Choroid plexus epithelial cell (primary cell): ENCODE results near the genes PDE12 and PXK.

DNA sequence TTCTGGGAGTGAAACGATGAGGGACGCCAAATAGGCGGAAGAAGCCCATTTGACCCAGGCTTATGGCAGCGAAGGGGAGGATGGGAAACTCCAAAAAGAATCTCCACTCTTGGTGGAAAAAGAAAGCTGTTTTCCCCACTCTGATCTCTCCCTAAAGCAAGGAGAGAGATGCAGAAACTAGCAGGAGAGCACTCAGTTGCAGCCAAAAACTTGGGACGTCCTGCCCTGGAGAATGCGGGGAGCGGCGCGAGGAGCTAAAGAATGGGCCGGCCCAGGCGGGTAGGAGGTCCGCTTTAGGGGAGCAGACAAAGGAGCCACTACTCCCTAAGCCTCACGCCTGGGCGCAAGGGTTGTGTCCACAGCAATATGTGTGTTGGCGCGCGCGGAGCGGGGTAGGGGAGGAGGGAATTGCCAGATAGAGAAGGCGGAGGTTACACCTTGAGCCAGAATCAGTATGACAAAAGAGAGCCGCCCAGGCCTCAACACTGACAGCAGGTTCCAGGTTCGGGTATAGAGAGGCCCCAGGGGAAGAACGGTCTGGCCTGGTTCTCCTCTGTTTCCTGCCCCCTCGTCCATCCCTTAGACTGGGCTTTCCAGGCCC, 2.9 kb downstream of the WNT5A start:
- RRBS, result no CpG with 5 or more reads among the region's 24 CpGs

DNA sequence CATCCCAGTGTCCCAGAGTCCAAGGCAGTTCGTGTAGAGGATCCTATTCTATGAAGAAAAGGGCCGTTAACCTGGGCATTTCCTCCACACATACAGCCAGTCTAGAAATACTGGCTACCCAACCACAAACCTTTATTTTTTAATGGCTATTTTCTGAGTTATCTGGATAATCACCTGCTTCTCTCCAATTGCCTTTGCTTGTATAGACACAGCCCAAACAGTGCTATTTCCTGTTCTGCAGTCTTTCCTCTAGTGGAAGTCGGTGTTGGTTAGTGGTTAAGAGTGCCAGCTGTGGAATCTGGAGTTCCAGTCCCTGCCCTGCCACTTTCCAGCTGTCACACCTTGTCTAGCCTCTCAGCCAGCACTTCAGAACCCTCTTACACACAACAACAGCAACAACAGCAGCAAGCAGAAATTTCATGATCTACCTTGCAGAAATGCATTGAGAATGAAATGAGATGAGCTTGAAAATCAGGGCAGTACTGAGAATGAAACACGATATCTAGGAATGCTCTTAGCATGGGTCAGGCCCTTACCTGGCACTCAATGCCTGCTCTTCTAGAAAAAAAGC, 3.1 kb upstream of the WNT5A start:
- RRBS, result no CpG with 5 or more reads among the region's 4 CpGs

DNA sequence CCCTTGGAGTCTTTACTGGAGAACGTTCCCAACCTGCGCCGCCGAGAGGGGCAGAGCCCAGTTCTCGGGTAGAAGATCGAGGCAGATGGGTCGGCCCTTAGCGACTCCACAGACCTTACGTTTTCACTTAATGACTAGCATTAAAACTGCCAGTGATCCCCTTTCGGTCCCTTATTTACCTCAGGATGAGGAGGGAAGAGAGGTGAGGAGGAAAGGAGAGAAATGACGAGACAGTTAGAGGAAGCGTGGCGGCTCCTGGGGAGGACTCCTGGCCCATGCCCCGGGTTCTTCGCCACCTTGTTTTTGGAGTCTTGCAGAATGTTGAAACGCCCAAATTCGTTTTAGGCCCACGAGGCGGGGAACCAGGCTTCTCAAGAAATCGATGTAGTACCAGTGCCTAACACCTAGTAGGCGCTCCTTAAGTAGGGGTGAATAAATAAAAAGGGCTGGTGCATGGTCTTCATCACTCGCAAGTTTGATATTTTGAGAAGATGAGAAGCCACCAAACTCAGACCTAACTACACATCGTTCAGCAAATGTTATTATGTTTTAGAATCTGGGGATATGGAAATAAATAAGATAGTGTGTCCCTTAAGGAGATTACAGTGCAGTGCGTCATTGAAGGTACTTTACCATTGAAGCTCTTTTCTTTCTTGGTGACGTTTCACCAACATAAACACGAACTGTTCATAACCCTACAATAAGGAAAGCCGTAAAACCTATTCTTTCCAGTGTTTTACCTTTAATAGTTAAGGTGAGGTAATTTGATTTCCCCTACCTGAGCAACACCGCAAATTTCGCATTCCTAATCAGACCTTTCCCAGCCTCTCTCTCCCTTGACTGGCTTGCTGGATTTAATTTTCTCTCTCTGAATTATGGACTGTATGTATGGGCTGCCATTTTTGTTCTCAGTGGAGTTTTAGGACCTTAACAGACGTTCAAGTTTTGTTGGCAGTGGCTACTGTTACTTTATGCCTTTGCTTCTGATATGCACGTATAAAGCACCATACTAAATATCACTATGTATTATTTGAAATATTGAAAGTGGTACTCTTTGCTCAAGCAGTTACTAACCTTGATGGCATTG, 702 bp downstream of the CCDC66 start:
- RRBS, result no CpG with 5 or more reads among the region's 31 CpGs

GRCh38 chr3:56593068-56594195, 36.5 kb downstream of the CCDC66 start:
- RRBS, result no CpG with 5 or more reads among the region's 6 CpGs

DNA sequence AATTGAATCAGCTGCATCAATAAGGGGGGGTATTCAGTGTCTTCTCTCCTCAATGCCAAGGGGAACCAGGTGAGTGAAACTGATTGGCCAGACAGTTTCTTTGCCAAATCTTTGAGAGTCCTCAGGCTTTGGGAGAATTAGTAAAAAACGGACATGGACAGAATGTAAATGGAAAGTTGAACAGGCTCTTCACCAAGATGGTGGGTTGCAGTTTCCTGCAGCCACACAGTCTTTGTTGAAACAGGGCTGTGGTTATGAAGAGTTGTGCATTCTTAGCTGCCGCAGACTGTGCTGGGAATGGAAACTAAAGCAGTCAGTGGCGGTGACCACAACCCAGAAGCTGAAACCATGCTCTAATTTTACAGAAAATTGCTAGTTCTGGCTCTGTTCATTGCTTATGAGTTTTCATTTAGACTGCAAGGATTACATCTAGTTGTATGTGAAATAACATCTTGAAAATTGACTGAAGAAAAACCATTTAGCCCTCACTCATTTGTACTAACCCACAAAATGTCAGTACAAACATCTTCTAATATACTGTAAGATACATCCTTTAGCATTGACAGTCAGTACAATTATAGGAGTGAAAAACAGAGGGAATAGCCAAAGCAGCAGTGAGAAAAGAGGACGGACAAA, 42.2 kb upstream of the TASOR start:
- RRBS, result no CpG with 5 or more reads among the region's 4 CpGs

DNA sequence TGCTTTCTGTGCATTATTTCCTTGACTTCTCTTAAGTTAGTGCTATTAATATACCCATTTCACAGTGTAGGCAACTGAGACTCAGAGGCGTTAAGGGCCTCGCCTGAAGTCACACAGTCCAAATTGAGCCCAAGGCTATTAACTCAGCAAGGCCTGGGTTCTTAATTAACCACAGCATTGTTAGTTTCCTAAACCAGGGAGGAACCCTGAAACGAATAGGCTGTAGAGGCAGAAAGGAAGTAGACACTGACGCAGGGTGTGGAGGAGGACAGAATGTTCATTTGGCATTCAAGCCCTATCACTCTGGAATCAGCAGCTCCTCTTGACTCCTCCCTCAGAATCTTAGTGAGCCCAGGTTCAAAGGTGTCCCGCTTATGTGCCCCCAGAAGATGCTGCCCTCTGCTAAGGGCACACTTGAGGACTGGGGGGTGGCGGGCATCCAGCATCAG, 13.9 kb downstream of the ARHGEF3 start:
- RRBS, result no CpG with 5 or more reads among the region's 6 CpGs

DNA sequence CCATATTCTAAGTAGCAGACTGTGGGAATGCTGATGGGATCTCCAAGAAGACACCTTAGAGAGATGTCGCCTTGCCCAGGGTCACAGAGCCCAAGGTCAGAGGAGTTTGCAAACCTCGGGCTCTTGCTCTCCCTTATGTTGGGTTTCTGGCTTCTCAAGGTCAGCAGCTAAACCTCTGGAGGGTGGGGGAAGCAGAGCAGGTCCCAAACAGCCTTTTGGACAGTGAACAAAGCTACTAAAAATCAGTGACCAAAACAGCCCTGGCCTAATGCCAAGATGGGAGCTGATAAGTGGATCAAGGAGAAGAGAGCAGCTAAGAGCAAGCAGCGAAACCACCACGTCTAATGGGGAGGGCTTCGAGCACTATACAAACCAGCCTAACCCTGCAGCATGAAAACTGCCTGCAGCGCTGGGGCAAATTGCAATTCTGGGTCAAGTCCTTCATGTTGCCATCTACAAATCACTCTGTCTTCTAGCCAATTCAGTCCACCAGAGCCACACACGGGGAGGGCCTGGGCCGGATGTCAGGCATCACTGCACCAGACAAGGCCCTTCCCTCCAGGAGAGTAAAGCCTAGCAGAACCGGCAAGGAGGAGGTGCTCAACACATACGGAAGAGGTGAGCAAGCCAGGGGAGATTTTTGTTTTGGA, 30.6 kb upstream of the SPATA12 start:
- RRBS, result 62% methylated on average over 2 of the region's 10 CpGs

GRCh38 chr3:57555578-57556179, 395 bp upstream of the PDE12 start:
- RRBS, result 2% methylated on average over 5 of the region's 29 CpGs

DNA sequence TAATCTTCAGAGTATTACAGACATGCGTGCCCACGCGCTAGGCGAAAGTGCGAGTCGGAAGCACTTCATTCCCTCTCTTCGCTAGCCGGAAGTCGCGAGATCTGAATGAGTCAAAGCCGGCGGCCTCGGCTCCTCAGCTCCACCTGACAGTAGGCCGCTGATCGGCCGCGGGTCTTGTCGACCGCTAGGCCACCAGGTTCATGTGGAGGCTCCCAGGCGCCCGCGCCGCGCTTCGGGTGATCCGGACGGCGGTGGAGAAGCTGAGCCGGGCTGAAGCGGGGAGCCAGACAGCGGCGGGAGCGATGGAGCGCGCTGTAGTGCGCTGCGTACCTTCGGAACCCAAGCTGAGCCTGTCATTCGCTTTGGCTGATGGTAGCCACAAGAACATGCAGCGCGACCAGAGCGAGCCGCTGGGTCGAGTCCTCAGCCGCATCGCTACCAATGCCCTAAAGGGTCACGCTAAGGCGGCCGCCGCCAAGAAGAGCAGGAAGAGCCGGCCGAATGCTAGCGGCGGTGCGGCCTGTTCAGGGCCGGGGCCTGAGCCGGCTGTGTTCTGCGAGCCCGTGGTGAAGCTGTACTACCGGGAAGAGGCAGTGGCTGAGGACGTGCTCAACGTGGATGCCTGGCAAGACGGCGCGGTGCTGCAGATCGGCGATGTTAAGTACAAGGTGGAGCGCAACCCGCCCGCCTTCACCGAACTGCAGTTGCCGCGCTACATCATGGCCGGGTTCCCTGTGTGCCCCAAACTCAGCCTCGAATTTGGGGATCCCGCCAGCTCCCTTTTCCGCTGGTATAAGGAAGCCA, at the start of gene PDE12:
TSS of gene PDE12 (plus strand) at position 95 of the 804 bp plus-strand sequence.
- RRBS, result 4% methylated on average over 11 of the region's 77 CpGs

GRCh38 chr3:57571318-57572183, 15.5 kb downstream of the PDE12 start:
- RRBS, result no CpG with 5 or more reads among the region's 4 CpGs

DNA sequence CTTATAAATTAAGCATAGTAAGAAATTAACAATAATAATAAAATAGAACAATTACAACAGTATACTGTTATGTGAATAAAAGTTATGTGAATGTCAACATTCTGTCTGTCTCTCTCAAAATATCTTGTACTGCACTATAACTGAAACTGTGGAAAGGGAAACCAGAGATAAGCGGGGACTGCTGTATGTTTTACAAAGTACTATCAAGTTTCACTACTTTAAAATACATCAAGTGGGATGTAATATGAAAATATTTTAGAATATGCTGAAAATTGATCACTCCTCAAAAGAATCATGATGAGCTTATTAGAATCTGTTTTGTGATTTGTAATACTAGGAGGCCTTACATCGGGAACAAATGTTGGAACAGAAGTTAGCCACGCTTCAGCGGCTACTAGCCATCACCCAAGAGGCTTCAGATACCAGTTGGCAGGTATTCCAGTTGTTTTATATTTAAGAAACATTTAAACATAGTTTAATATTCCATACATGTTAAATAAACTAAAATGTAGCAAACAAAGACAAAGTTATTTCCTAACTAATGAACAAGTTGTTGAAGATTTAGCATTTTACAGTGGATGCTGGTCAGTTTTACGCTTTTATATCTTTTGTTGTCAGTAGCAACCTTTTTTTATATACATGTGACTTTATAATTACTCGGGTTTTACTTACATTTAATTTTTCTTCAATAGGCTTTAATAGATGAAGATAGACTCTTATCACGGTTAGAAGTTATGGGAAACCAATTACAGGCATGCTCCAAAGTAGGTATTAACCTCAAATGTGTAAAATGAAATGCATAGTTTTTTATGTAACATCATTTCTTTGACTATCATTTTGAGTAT, 101.5 kb downstream of the SLMAP start:
- RRBS, result no CpG with 5 or more reads among the region's 7 CpGs

- RRBS, result no CpG with 5 or more reads among the region's 4 CpGs
These were observed 65.3 kb upstream of the FLNB start for GRCh38 chr3:57942794-57943411.

DNA sequence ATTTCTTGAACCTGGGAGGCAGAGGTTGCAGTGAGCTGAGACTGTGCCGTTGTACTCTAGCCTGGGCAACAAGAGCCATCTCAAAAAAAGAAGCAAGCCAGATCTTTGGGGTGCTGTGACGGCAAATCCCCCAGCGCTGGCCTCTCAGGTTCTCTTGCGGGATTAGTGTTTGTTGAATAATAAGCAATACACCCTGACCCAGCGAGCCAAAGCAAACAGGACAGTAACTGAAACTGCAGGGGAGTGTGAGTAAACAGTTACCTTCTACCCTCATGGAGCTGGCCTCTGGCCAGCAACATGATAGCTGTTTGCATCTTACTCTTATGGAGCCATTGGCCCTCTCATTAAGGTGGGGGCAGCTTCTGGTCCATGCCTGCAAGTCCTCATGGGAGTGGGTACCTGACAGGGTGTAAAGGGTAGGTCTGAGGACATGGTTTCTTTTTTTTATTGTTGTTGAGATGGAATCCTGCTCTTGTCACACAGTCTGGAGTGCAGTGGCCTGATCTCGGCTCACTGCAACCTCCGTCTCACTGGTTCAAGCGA, 31.9 kb downstream of the FLNB start:
- RRBS, result no CpG with 5 or more reads among the region's 8 CpGs

- RRBS, result no CpG with 5 or more reads among the region's 2 CpGs
These were observed 93.4 kb downstream of the FLNB start for GRCh38 chr3:58101665-58102036.

DNA sequence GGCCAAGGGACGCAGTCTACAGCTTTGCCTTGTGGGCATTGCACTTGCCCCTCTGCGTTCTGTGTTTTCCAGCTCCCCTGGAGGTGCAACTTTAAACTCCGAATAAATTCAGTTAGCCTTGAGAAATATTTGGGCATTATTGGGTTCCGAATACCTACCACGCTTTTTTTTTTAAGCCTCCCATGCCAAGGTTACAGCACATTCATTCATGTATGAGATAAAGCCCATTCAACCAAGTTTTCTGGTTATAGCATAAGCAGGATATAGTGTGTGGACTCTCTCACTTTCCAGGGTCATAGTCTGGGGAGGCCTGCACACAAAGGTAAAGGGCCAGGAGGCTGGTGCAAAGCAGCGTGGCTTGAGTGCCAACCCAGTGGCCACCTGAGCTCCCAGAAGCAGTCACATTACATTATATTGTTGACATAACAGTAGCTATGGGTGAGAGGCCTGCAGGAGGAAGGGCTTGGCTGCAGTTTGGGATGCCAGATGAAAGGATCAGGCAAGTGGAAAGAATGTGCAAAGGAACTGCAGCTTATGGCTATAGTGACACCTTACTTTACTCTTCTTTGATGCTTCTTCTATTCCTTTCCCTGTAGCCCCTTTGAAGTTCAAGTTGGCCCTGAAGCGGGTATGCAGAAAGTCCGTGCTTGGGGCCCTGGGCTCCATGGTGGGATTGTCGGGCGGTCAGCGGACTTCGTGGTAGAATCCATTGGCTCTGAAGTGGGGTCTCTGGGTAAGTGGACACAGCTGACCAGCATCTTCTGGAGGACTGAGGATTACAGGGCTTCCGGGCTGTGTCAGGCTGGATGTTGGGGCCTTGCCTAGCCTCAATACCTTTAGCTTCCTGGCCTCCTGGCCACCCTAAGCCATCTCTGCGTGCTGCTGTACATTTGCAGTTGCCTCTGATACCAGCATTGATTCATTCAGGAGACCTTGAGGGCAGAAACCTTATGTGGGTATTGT, 96.5 kb downstream of the FLNB start:
- RRBS, result no CpG with 5 or more reads among the region's 14 CpGs

- RRBS, result no CpG with 5 or more reads among the region's 11 CpGs
These were observed 101.0 kb downstream of the FLNB start for GRCh38 chr3:58109106-58109791.

DNA sequence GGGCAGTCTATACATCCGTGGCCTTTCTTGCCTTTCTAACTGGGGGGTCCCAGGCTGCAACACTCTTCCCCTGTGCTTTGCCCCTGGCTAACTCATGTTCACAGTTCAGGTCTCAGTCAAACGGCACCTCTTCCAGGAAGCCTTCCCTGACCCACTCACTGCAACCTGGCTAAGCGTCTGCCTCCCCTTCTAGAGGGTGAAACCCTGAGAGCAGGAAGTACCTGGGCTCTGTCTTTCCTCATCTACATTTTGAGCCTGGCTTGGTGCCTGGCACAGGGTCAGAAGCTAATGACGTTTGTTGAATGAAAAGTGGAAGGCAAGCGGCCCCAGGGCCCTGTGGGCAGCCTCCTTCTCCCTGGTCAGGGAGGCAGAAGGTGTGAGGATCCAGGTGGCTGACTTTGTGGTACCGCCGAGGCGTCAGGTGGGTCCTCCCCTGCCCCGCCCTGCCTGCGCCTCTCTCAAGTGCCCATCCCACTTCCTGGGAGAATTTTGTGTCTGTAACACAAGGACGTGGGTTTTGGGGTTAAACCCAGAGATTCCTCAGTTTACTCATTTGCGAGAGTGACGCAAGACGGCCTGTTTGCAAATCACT, 32.1 kb downstream of the DNASE1L3 start:
- RRBS, result no CpG with 5 or more reads among the region's 14 CpGs

DNA sequence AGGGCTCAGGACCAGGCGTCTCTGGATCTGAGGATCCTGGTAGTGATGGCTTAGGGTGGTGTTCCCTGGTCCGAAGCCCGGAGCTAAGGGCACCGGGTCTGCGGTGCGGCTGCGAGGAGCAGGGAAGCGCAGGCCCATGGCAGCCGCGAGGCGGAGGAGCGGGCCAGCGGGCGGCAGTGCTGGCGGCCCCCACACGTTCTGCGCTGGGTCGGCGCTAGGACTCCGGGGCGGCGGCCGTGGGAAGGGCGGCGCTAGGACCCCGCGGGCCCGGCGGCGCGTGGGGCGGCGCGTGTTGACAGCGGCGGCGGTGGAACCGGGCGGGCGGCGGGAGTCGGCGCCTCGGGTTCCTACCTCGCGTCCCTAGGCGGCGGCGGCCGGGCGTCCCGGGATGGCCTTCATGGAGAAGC, at the start of gene PXK:
TSS of gene PXK (plus strand) at position 292 of the 407 bp plus-strand sequence.
- RRBS, result 2% methylated on average over 31 of the region's 52 CpGs

DNA sequence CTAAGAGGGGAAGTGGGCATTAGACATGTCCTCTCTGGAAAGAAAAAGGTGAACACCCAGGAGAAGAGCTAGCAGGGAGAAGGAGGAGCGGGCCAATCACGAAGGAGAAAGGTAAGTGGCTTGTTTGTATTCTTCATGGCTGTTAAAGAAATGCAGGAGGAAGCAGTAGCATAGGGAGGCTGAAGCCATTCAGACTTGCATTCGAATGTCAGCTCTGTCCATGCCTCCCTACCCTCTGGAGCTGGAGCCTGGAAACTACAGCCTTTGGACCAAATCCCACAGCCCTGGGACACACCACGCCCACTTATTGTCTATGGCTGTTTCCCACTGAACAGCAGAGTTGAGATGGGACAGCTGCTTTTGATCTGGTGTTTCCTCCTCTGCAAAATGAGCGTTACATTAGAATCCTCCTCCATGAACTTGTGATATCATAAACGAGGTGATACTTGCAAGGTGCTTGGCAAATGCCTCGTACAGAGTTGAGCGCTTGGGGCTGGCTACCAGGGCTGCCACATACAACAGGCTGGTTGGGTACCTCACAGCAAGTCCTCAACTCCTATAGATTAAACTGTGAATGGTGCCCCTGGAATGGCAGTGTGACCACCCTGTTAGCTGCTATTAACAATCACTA, 3.5 kb downstream of the FAM107A start:
- RRBS, result no CpG with 5 or more reads among the region's 8 CpGs